Jurkat, Clone E6-1 (cell line): Measurements from ENCODE around the genes PYGO1, MNS1 and CGNL1.

- RRBS: 22% methylated on average over 6 of the region's 10 CpGs
Observed at GRCh38 chr15:55288751-55289385, 745 bp downstream of the RAB27A start.

- RRBS: 19% methylated on average over 21 of the region's 99 CpGs
Observed at GRCh38 chr15:55588052-55588705, at the start of gene PYGO1. Gene PYGO1 (minus strand): TSS chr15:55588345.

- RRBS: no CpG with 5 or more reads among the region's 37 CpGs
Observed at GRCh38 chr15:55588706-55589379, 698 bp upstream of the PYGO1 start.

DNA sequence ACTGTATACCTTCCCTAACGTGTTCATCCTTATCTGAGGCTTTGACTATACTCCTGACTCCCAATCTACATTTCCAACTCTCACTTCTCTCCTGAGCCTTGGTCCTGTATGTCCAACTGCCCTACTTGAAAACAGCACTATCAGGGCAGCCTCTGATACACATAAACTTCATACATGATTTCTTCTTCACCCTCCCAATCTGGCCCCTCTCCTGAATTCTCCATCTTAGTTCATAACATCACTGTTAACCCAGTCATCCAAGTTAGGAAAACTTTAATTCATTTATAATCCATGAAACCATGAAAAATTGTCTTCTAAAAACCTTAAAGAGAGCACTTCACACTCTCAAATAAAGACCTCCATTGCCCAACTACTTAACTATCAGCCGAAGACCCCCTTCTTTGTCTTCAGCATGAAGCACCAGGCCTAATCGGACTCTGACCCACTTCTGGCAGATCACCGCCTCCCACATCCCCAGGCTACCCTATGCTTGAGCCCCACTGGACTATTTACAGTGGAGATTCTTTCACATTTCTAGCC, 82.8 kb downstream of the NEDD4 start:
- RRBS: no CpG with 5 or more reads among the region's 4 CpGs

DNA sequence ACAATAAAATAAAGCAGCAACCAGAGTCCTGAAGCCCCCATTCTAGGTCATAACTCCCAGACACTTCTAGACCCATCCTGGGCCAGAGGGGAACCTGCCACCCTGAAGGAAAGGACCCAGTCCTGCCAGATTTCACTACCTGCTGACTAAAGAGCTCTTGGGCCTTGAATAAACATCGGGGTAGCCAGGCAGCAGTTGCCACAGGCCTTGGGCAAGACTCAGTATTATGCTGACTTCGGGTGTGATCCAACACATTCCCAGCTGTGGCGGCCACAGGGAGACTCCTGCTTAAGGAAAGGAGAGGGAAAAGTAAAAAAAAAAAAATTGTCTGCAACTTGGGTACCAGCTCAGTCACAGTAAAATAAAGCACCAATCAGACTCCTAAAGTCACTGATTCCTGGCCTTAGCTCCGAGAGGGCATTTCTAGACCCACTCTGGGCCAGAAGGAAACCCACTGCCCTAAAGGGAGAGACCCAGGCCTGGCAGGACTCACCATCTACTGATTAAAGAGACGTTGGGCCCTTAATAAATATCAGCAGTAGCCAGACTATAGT, 23.8 kb downstream of the NEDD4 start:
- RRBS: no CpG with 5 or more reads among the region's 5 CpGs

GRCh38 chr15:56093738-56094832, 100.7 kb upstream of the NEDD4 start:
- RRBS: no CpG with 5 or more reads among the region's 17 CpGs

- RRBS: 2% methylated on average over 6 of the region's 34 CpGs
Observed at GRCh38 chr15:56242723-56243553, 741 bp downstream of the RFX7 start.

GRCh38 chr15:56464685-56465936, at the start of gene MNS1:
Gene MNS1 (minus strand): TSS chr15:56465137.
- RRBS: no CpG with 5 or more reads among the region's 49 CpGs

DNA sequence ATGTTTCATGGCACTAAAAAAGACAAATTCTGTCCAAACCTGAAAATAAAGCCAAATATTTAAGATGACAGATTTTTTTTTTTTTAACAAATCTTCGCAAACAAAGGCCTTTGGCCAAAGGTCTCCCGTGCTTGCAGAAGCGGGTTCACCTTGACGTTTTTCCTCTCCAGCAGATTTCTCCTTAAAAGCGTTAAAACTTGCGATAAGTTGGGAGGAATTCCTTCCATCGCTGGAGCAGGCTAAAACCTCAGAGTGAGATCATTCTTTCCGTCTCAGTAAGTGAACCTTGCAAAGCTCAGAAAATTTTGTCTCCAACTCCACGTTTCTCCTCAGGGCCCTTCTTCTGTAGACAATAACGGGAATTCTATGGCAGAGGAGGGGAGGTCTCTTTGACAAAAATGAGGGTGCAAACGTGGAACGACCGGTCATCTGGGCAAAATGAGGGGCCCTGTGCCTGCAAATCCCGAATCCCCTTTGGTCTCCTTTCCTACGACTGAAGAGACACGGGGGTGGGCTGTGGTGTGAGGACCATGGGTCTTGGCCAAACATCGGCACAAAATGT, 696 bp downstream of the ZNF280D start:
- RRBS: no CpG with 5 or more reads among the region's 17 CpGs

DNA sequence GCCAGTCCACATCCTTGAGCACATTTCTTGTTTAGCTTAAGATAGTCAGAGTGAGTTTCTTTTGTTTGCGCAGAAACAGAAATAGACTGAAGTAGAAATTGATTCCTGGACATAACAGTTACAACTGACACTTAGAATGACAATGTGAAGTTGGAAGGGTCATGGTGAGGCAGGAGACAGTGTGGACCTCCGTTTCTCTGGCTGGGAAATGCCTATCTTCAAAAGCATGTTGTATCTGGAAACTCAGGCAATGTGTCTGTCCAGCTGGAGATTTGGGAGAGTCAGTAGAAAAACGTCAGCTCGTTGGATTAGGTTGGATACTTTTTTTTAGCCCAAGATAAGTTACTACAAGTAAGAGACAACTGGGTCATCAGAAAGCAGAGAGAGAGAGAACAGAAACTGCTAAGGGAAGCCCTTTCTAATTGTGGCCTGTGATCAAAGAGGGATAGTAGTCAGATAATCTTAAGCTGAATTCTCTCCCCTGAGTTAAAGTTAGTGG, 78.8 kb upstream of the ZNF280D start:
- RRBS: no CpG with 5 or more reads among the region's 4 CpGs

- RRBS: 2% methylated on average over 8 of the region's 40 CpGs
Observed at GRCh38 chr15:56919532-56919767, 1.0 kb downstream of the TCF12 start.

DNA sequence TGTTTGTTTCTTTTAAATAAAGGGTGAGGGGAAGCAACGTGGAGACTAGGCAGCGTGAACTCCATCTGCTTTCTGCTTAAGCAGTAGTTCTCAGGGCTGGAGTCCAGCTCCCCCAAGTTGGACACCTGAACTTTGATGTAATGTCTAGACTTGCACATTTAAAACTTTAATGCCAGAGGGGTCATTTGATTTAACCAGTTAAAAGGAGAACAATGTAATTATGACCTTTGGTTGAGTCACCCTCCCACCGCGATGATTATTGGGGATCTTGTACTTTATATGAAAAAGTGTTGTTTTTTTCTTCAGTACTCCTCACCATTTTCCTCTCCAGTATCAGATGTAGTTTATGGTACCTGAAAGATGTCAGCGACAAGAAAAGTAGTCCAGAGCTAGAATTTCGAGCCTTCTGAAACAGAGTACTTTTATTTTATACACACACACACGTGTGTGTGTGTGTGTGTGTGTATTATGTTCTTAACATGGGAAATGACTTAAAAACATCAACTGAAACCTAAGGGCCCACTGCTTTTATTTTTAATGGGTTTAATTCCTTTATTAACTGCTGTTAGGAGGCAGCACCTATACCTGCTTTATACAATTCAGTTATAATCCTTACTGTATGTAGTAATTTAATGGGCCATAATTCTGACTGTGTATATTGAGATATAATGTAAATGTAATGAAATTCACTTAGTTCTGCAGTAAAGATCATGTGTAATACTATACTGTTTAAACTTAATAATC, 1.8 kb downstream of the TCF12 start:
- RRBS: no CpG with 5 or more reads among the region's 7 CpGs

- RRBS: no CpG with 5 or more reads among the region's 6 CpGs
Observed at GRCh38 chr15:57035901-57036388, 117.5 kb downstream of the TCF12 start.

DNA sequence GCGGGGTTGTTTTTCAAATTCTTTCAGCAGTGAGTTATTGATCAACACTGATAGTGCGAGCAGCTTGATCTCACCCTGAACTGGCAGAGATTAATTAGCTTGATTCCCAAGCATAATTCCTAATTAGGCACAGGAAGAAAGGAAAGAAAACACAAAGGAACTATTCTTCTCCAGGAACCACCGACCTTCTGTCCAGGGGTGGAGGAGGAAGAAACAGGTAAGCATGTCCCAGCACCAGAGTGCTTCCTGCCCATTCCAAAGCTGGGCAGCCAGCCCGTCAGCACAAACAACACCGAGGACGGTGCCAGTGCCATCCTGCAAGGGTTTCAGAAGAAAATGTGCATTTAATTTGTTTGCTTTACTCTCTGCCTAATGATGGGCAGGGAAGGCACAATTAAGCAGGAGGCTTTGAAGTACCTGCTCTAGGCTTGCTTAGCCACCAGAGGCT, 79.5 kb upstream of the CGNL1 start:
- RRBS: no CpG with 5 or more reads among the region's 6 CpGs

- RRBS: no CpG with 5 or more reads among the region's 11 CpGs
Observed at GRCh38 chr15:57327918-57328451, 48.3 kb upstream of the CGNL1 start.

DNA sequence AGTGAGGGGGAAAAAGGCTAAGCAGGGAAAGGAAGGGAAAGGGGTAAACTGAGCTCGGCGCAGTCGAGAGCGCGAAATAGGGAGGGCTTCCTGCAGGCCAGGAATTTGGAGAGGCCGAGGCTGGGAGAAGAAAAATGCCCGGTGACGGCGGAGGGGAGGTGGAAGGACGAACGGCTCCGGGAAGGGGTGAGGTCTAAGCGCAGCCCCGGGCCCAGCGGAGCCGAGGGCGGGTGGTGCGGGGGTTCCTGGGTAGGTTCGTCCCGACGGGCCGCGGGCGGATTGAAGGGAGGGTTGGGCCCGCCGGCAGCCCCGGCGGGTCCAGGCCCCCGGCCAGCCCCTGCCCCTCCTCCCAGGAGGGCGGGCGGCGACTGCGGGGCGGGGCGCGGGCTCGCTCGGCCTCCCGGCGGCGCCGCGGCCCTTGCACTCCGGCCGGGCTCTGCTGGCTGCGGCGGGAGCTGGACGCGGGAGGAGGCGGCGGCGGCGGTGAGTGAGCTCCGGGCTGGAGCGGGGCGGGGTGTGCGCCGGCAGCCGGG, at the start of gene CGNL1:
Gene CGNL1 (plus strand): TSS at position 421 of the 533 bp plus-strand sequence.
- RRBS: 47% methylated on average over 24 of the region's 59 CpGs

- RRBS: no CpG with 5 or more reads among the region's 8 CpGs
Observed at GRCh38 chr15:57428131-57428764, 51.9 kb downstream of the CGNL1 start.

GRCh38 chr15:57432012-57432693, 55.8 kb downstream of the CGNL1 start:
- RRBS: no CpG with 5 or more reads among the region's 13 CpGs

DNA sequence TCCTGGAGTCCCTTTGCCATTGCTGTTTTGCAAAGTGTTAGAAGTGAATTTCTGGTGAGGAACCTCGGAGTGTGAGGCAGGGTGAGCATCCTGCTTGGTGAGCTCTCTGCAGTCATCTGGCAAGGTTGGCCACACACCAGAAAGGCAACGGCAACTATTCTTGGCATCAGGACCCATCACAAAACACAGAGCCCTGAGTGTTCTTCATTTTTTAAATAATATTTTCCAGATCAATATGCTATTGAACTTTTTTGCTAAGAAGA, 60.7 kb downstream of the CGNL1 start:
- RRBS: no CpG with 5 or more reads among the region's 2 CpGs

- RRBS: no CpG with 5 or more reads among the region's 6 CpGs
Observed at GRCh38 chr15:57437398-57438076, 61.2 kb downstream of the CGNL1 start.